ENCODE measurements around the genes LRRC15, FAM43A and ACAP2.

- PRO-cap = no peak
- RAMPAGE, long total RNA, 4 experiments = no peak in any of the 4 experiments
These were observed 20.5 kb downstream of the CPN2 start for GRCh38 chr3:194330423-194331190.

DNA sequence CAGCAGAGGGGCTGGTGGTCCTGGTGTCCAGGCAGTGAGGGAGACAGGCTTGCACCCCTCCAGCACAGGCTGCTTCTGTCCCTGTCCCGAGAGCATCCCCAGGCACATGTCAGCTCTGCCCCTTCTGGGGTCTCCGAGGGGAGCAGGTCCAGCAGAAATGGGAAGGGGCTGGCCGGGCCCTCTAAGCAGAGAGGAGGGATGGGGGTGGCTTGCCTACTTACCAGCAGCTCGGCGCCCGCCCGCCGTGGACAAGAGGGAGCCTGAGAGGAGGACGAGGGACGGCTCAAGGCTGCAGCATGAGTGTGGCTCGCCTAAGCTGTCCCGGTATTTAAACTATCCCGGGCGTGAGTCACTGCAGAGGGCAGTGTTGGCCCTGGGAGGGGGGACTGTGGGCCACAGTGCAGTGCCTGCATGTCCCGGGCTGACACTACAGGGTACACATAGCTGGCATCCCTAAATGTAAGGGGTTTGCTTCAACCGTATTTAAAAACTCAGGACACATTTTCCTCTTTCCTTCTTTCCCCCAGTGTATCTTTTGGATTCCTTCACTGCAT, at the start of gene LRRC15:
Gene LRRC15 (minus strand): TSS at position 304 of the 554 bp plus-strand sequence.
- PRO-cap = no peak
- RAMPAGE, long total RNA, 4 experiments = start-site peak on the minus strand in 1 of 4 experiments, centred at position 302 of the sequence, 11 reads per replicate

DNA sequence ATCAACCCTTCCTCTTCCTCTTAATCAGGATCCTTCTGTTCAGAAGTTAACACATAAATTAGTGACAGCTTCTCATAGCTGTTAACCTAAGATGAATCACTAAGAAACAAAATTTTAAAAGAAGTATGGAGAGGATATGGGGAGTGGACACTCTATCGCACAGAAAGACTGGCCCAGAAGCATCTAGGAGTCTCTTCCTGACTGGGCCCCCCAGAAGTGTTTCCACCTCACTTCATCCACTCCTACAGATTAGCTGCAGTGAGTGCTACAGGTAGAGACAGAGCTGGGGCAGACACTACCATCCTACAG, 9.3 kb downstream of the ATP13A3 start:
- PRO-cap = no peak
- RAMPAGE, long total RNA, 4 experiments = no peak in any of the 4 experiments

DNA sequence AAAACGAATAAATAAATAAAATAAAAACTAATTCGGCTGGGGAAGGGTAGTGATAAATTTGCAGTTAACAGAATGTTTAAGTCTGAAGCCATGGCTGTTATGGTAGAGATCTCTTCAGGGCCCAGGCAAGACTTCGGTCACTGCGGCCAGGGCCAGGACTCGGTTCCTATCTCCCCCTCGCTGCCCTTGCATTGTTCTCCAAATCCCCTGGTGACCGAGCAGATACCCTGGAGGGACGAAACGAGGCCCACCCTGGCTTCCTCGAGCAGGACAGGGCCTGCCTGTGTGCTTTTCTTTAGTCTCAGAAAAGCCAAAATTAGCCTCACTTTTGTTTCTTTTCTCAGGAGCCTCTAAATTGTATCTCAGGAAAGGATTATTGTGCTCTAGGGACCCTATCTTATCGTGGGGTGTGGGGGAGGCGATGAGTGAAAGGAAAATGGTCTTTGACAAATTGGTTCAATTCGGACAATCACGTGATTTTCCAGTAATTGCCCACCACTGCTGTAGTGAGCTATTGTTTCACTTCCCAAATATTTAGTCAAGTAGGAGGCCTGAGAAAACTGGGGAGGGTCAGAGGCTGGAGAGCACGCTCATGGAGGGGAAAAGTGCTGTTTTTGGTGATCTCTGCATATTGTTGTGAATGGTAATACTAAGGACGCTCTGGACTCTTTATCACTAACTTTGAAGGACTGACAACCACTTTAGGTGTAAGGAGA, 61.7 kb downstream of the TMEM44 start:
- PRO-cap = no peak
- RAMPAGE, long total RNA, 4 experiments = no peak in any of the 4 experiments

GRCh38 chr3:194609641-194610123, 23.5 kb downstream of the TMEM44 start:
- PRO-cap = no peak
- RAMPAGE, long total RNA, 4 experiments = no peak in any of the 4 experiments

DNA sequence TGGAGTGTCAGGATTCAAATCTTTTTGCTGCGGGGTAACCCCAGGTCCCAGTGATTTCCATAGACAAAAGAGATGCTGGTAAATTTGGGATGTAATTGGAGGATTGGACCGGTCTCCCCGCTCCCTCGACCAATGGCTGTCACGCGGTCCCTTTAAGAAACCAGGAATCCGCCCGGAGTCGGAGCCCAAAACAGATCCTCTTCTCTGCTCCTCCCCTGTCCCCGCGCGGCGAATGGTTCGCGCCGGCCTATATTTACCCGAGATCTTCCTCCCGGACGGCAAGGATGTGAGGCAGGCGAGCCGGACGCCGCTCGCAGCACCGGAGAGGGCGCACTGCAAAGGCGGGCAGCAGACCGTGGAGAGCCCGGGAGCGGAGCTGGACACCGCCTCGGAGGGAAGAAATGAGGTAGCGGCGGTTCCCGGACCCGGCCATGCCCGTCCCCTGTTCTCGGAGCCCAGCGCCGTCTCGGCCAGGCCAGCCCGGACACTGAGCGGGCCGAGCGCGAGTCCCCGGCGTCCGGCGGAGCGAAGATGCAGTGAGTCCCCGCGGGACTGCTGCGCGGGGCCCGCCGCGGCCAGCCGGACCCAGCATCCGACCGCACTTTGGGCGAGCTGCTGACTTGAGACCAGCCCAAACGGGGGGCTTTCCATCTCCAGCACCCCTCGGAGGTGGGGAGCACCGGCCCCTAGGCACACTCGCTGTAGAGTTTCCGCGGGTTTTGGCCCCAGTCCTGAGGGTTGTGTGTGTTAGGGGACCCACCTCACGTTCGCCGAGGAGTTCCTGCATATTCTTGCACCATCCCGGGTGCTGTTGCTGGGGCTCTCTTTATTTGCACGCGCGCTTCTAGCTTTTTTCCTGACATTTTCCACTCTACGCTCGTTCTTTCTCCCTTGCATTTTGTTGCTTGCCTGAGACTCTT, at the start of gene FAM43A:
Gene FAM43A (plus strand): TSS at position 281 of the 920 bp plus-strand sequence.
- PRO-cap = unidirectional peak, plus-strand start at position 281 of the sequence
- RAMPAGE, long total RNA, 4 experiments = start-site peak on the plus strand in 2 of 4 experiments, centred at positions 278 to 280 of the sequence, 47 to 84 reads per replicate

DNA sequence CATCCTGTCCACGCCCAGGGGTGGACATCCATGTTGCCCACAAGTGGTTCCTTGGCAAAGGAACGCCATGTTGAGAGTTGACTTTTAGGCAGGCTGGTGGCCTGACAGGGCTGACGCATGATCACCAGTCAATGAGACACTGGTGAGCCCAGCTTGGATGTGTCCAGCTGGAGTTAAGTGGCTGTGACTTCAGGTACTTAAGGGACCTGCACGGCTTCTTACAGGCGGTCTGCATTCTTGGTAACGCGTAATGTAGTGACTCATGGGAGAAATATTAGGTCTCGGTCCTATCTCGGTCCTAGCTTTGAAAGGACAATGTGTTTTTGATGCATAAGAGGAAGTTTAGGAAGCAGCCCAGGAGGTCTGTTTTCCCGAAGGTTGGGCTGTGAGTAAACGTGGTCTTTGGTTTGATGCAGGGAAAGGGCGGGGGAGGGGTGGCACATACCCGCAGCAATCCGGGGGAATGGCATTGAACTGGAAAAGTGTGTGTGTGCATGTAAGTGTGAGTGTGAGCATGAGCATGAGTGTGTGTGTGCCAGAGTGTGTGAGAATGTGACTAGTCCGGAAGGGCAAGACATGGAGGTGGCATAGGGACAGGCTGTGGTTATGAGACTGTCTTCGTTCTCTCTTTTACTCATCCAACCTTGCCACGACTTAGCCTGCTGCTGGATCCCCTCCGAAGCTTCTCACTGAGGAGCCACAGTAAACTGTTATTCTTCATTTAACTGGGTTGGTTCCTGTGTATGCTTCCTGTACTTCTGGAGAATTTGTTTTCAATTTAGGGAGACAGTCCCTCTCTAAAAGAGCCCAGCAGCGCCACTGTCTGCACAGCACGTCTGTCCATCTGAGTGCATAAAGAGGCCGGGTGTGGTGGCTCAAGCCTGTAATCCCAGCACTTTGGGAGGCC, 55.4 kb downstream of the FAM43A start:
- PRO-cap = no peak
- RAMPAGE, long total RNA, 4 experiments = no peak in any of the 4 experiments

DNA sequence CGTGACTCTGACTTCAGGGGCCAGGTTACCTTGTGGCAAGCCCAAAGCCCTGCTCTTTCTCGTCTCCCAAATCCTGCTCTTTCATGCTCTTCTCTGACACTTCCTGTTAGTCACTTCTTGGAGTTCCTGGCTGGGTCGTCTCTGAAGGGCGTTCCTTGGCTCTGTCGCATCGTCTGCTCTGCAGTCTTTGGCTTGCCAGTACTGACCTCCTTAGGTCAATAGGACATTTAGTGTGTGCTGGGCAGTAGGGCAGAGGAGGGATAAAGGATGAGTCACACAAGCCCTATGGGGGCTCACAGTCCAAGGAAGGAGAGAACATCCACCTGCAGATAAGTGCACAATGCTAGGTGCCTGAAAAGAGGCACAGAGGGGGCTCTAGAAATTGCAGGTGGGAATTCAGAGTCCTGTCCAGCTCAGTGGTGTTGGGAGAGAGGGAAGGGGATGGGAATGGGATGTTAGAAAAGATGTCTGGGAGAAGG, 87.6 kb downstream of the FAM43A start:
- PRO-cap = no peak
- RAMPAGE, long total RNA, 4 experiments = no peak in any of the 4 experiments

GRCh38 chr3:194867214-194867783, 181.6 kb downstream of the FAM43A start:
- PRO-cap = bidirectional peak, plus-strand start at chr3:194867653, minus-strand start at chr3:194867496
- RAMPAGE, long total RNA, 4 experiments = no peak in any of the 4 experiments

- PRO-cap = no peak
- RAMPAGE, long total RNA, 4 experiments = no peak in any of the 4 experiments
These were observed 182.1 kb downstream of the FAM43A start for GRCh38 chr3:194867784-194868174.

DNA sequence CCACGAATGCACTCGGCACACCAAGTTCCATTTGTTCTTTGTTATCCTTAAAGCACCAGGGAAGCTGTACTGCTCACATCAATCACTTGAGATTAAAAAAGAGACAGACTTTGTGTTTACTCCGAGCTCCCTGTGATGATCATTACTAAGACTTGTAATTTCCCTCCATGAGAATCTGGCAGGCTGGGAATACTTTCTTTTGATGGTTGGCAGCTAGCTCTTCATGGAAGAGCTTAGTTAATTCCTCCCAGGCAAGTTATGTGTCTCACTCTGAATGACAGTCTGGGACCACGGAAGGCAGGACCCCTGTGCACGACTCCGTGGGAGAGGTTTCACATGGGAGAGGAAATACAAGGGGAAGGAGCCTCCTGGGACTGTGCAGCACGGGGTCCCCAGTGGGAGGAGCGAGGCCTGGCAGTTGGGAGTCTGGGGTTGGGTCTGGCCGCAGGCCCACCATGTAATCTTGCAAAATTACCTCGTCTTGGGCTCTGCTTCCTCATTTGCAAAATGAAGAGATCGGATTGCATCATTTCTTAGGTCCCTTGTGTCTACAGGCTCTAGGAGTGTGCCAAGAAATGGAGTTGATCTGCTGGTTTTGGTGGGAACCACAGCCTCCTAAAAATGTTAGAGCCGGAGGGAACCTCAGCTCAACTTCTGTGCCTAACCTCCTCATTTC, 268.1 kb downstream of the XXYLT1 start:
- PRO-cap = no peak
- RAMPAGE, long total RNA, 4 experiments = no peak in any of the 4 experiments

DNA sequence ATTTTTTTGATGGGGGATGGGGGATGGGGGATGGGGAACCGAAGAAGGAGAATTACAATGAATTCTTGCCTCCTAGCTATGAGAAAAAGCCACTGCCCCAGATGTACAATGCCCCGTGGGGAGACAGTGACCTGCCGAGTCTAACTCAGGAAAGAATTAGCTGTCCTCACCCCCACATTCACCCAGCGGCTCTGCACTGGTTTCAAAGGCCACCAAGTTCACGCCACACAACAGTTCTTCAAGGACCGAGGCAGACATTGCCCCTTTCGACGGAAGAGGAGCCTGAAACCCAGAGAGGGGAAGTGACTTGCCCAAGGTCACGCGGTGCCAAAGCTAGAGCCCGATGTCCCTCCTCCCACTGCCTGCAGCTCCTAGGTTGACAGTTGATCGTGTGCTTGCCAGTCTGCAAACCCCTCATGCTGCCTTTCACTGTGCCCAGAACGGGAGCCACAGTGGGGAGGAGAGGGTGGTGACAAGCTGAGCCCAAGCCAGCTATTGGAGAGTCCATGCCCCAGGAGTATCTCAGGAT, 231.0 kb downstream of the XXYLT1 start:
- PRO-cap = no peak
- RAMPAGE, long total RNA, 4 experiments = no peak in any of the 4 experiments

DNA sequence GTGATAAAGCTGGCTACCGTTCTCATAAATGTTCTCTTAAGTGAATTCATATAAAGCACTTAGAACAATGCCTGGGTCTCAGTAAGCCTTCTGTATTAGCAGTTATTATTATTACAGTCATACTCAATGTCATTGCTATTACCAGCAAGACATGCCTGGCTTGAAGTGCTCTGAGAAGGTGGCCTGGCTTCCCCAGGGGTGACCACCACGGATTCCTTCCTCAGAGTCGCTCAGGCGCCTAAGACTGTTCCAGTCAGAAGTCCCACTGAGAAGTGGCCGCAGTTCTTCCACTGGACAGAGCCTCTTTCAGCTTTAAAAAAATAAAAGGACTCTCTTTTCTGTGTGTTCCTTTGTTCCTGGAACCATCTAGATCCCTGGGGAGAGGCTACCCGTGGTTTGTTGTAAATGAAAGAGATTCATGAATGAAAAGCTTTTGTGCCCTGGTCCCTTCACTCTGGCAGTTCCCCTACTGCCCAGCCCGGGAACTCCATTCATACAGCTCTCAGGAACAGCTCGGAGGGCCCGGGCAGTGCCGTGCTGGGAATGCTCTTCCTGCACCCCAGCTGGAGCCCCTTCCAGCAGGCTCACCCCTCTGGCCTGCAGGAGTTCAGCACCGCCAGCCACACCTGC, 75.7 kb downstream of the XXYLT1 start:
- PRO-cap = no peak
- RAMPAGE, long total RNA, 4 experiments = no peak in any of the 4 experiments

DNA sequence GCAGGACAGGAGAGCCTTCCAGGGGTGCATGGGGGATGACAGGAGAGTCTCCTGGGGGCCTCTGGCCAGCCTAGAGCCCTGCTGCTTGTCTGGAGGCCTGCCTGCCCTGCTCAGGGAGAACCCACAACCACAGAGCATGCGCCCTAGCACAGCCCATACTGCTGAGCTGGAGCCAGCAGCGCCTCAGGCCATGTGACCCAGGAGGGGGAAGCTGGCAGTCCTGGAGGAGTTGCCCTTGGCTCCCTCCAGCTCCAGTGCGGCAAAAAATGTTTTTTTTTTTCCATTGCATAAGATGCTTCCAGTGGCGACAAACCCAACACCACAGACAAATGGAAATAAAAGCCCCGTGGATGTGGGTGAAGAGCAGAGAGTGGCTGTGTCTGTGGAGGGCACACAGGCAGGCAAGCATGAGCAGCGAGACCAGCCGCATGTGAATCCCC, 49.5 kb downstream of the XXYLT1 start:
- PRO-cap = no peak
- RAMPAGE, long total RNA, 4 experiments = no peak in any of the 4 experiments

DNA sequence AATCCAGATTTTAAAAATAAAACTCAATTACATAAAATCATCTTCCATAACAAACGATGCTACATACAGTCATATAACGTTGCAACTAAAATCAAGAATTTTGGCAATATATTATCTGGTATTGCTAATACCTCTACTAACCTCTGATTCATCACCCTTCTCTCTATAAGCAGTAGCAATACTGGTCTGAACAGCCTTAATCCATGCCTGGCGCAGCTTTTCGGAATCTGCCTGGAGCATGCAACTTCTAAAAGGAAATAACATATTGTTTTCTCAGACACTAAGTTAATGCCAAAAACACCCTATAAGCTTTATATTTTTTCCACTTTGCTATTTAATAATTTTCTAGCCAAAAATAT, 35.4 kb upstream of the XXYLT1 start:
- PRO-cap = no peak
- RAMPAGE, long total RNA, 4 experiments = no peak in any of the 4 experiments

- PRO-cap = no peak
- RAMPAGE, long total RNA, 4 experiments = no peak in any of the 4 experiments
These were observed 58.9 kb upstream of the XXYLT1 start for GRCh38 chr3:195329435-195330589.

DNA sequence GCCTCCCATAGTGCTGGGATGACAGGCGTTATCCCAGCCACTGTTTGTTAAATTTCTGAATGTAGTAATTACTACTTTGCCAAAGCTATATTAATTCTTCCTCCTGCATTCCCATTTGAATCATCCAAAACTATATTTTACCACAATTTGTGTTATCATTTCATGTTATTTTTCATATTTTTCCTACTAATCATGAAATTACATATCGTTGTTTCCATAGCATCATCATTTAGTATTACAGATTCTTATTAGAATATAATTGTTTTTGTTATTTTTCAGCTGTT, 74.5 kb downstream of the ACAP2 start:
- PRO-cap = no peak
- RAMPAGE, long total RNA, 4 experiments = no peak in any of the 4 experiments

DNA sequence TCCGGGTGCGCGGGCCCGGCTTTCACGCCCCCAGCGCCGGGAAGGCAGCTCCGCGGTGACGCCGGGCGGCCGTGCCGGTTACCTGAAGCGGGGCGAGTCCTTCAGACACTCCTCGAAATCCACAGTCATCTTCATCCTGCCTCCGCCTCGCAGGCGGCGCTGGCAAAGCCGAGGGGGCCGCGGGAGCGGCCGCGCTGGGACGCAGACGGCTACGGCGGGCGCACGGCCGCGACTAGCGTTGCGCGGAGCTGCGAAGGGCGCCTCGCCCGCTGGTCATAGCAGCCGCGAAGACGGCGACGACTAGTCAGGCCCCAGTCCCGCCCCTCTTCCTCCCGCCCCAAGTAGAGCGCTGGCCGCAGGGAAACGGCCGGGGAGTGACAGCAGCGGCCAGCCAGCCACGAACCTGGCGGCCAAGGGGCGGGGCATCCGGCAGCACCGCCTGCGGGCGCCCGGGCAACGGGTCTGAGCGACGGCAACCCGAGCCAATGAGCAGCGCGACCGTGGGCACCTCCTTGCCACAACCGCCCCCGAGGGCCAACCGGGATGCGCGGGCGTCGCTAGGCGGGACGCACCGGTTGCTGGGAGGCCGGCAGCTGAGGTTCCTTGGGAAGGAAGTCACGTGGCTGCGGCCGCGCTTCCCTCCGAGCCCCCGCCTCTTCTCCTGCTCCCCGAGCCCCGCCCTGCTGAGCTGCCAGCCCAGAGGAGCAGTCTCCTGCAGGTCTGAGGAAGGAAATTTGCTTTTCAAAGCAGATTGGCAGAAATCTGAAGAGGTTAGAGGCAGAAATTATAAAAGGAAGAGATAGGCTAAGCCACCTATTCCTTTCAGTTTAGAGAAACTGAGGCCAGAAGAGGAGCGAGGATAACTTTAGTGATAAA, at the start of gene ACAP2:
Gene ACAP2 (minus strand): TSS at position 308 of the 876 bp plus-strand sequence.
- PRO-cap = unidirectional peak, minus-strand start at position 277 of the sequence; bidirectional peak, plus-strand start at position 699 of the sequence, minus-strand start at position 376 of the sequence
- RAMPAGE, long total RNA, 4 experiments = no peak in any of the 4 experiments

GRCh38 chr3:195542565-195543046, 519 bp downstream of the PPP1R2 start:
- PRO-cap = unidirectional peak, plus-strand start at chr3:195542778; bidirectional peak, plus-strand start at chr3:195542918, minus-strand start at chr3:195542843
- RAMPAGE, long total RNA, 4 experiments = no peak in any of the 4 experiments

- PRO-cap = no peak
- RAMPAGE, long total RNA, 4 experiments = no peak in any of the 4 experiments
These were observed 7.6 kb upstream of the MUC20 start for GRCh38 chr3:195713248-195713497.